Peripheral blood mononuclear cell (primary cell): ENCODE results near the genes ICA1L, WDR12 and NBEAL1.

GRCh38 chr2:202266788-202267832 is 1.5 kb downstream of the NOP58 start:
- PRO-cap, 8 experiments = peak in 7 of 8 experiments; most common plus-strand start chr2:202267101 (in 5); most common minus-strand start chr2:202266969 (in 6)

DNA sequence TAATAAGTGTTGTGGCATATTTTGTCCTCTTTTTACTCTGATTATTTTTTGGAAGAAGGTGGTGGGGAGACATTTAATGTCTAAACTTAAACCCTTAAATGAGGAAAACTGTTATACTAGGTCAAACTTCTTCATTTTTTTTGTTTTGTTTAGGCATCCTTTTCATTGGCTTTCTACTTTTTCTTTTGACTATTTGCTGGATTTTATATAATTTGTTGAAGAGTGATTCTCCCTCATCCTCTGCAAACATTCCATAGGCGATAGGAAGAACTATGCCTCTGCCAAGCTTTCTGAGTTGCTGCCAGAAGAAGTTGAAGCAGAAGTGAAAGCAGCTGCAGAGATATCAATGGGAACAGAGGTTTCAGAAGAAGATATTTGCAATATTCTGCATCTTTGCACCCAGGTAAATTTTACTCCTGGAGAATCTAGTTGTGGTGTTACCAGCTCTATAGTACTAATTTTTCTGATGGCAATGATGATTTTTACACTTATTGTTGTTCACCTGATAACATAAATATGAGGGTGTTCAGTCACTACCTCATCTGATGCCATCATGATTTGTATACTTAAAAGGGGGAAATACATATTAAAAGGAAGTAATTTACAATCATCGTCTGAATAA is 25.4 kb downstream of the NOP58 start:
- PRO-cap, 8 experiments = no peak in any of the 8 experiments

DNA sequence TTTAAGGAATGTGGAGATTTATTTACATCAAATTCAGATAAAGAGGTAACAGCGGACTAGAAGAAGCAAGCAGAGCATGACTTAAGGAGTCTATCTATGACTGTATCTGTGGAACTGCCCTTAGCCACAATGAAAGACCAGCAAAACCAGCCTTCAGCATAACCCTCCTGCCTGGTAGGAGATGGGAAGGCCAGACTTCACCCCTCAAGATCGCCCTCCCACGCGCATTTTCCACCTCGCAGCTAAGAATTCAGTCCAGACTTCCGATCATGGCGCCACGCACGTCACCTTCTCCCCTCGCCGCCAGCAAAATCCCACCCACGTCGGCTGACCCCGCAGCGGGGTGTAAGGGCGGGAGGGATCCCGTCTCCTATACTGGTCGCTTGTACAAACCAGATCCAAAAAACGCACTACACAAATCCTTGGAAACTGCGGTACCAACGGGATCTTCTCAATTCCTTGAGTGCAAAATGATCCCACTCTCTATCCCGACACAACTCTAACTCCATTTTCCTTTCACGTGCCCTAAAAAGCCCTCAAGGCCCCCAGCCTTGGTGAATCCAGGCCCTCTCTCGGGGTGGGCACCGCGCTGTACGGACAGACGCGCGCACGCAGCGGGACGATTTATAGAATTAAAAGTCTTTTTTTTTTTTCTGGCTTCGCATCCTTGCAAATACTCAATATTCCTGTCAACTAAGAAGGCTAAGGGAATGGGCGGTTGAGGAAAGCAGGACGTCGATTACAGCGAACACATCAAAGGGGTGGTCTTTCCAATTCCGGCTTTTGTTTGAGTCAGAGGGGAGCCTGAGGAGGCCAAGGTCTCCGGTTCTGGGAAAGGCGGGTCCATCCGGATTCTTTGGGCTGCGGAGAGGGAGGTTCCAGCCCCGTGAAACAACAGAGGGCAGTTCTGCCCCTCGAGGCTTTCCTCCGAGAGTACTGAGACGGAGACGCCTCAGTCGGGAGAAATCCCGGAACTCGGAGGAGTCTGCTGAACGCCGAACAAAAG is 892 bp upstream of the BMPR2 start:
- PRO-cap, 8 experiments = peak in 8 of 8 experiments; most common plus-strand start position 955 of the sequence (in 8); most common minus-strand start position 253 of the sequence (in 1)

DNA sequence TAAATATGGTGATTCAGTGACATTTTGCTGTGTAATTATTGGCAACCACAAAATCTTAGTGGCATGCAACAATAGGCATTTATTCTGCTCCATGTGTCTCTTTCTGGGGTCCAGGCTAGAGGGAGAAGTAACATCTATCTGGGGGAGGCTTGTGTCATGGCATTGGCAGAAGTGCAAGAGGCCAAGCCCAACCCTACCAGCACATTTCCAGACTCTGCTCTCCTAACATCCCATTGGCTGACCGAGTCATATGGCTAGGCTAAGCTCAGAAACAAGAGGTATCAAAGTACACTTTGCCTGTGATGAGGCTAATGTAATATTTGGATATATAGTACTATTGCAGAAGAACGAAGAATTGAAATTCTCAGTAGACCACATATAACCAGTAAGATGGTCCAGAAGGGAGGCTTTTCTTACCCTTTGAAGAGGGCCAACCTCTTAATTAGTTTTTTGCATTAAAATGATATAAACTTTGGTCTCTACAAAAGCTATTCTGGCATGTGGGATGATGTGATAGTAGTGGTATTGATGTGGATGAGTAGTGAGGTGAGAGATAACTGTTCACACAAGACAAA is 5.2 kb downstream of the BMPR2 start:
- PRO-cap, 8 experiments = no peak in any of the 8 experiments

DNA sequence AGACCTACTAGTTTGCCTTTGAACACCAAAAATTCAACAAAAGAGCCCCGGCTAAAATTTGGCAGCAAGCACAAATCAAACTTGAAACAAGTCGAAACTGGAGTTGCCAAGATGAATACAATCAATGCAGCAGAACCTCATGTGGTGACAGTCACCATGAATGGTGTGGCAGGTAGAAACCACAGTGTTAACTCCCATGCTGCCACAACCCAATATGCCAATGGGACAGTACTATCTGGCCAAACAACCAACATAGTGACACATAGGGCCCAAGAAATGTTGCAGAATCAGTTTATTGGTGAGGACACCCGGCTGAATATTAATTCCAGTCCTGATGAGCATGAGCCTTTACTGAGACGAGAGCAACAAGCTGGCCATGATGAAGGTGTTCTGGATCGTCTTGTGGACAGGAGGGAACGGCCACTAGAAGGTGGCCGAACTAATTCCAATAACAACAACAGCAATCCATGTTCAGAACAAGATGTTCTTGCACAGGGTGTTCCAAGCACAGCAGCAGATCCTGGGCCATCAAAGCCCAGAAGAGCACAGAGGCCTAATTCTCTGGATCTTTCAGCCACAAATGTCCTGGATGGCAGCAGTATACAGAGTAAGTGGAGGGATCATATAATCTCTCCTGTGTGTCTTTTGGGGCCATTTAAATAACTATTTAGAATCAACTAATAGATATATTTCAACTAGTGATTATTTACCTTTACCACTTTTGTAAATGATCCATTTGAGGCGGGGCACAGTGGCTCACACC is 78.7 kb upstream of the FAM117B start:
- PRO-cap, 8 experiments = no peak in any of the 8 experiments

GRCh38 chr2:202569613-202570037 is 65.1 kb upstream of the FAM117B start:
- PRO-cap, 8 experiments = no peak in any of the 8 experiments

GRCh38 chr2:202871191-202872383 is at the start of gene ICA1L:
ICA1L (minus strand) TSS chr2:202871766.
- PRO-cap, 8 experiments = peak in 8 of 8 experiments; most common plus-strand start chr2:202871395 (in 2); most common minus-strand start chr2:202871264 (in 8)

DNA sequence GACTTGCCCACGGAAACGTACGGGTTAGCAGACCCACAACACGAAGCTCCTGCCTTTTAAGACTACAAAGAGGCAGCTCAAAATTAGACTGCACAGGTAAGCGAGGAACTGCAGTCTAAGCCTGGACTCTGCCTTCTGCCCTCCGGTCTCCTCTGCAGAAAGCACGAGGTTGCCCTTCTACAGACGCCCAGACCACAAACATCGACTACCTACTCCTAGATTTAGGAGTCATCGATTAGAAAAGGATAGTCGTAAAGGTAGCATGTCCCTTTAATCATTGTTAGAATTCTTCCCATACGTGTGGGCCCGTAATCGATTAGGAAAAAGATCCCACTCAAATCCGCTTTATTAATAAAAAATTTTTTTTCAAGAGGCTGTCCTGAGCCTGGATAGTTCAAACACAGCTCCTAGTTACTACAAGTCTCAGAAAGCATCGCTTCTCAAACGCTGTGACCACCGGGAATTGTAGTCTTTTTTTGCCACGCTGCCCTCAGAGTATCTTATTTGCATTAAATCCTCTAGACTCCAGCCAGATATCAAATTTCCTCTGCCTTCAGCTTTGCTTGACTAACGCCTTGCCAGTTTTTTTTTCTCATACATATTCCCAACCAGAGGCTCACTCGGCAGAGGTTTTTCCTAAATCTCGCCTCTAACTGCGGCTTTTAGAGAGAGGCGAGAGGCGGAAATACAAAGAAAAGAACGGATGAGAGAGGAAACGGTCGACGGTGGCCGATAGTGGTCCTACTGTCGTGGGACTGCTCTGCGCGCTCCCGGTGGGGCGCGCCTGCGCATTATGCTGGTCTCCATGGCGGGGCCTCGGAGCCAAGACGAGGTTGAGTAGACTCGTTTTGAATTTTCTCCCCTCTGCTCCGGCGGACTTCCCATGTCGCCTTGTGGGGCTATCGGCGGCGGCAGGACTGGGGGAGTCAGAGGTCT is at the start of gene WDR12:
TSS of gene WDR12 (minus strand) at position 181 of the 936 bp plus-strand sequence.
- PRO-cap, 8 experiments = peak in 8 of 8 experiments; most common plus-strand start position 802 of the sequence (in 7); most common minus-strand start position 154 of the sequence (in 5)

DNA sequence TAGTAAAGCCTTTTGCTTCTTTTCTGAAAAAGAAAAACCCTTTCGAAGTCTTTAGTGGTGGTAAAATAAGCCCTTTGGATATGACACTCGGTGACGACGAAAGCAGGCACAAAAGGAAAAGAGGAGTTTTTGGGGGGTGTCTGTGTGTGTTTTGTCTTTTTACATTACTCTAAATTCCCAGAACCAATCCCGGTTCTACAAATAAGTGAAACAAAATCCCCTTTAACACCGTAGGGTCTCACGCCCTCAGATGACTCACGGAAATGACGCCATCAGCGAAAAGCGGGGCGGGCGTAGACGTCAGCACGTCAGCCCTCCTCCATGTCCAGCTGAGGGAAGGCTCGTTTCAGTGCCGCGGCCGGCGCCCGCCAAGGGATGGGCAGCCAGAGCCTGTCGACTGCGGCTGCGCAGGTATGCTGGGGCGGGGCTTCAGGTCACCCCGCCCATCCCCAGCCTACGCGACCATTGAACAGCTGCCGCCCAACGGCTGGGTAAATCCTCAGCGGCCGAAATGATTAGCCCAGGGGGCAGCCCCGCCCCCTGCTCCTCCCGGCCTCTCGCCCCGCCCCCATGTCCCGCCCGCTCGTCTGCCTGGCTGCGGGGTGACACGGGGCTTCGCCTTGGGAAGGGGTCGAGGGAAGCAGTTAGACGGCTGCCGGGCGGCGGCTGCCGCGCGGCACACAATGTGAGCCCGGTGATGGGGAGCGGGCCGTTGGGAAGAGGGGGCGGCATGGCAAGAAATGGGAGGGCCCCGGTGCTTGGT is at the start of gene NBEAL1:
TSS of gene NBEAL1 (plus strand) at position 578 of the 763 bp plus-strand sequence.
- PRO-cap, 8 experiments = peak in 8 of 8 experiments; most common plus-strand start position 623 of the sequence (in 5); most common minus-strand start position 131 of the sequence (in 8)

DNA sequence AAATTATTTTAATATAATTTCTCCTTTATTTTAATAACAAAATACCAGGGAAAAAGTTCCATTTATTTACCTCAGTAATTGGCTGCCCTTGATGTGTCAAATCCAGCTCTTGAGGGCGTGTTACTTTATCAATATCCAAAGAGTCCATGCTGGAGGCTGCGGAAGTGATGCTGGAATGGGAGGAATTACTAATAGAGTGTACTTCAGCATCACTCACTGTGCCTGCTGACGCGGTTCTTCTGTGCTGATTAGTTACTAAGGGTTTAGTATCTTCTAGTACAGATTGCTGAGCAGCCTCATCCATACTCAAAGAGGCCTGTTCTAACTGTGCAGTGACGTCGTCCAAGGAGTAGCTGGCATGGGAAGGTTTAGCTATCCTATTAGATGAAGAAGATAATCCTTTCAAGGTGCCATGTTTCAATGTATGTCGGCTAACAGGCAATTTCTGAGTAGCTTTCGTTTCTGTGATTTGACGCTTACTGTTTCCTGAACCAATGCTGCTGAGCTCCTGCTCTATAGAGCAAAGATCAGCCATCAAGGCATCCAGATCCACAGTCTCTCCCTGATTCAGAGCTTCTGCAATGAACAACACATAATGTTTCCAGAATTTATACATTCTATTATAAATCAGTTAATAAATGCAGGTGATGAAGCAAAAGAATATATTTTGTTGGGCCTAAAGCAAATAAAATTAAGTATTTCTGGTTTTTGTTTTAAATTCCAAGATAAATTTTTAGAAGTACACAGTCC is 45.4 kb downstream of the RAPH1 start:
- PRO-cap, 8 experiments = no peak in any of the 8 experiments

DNA sequence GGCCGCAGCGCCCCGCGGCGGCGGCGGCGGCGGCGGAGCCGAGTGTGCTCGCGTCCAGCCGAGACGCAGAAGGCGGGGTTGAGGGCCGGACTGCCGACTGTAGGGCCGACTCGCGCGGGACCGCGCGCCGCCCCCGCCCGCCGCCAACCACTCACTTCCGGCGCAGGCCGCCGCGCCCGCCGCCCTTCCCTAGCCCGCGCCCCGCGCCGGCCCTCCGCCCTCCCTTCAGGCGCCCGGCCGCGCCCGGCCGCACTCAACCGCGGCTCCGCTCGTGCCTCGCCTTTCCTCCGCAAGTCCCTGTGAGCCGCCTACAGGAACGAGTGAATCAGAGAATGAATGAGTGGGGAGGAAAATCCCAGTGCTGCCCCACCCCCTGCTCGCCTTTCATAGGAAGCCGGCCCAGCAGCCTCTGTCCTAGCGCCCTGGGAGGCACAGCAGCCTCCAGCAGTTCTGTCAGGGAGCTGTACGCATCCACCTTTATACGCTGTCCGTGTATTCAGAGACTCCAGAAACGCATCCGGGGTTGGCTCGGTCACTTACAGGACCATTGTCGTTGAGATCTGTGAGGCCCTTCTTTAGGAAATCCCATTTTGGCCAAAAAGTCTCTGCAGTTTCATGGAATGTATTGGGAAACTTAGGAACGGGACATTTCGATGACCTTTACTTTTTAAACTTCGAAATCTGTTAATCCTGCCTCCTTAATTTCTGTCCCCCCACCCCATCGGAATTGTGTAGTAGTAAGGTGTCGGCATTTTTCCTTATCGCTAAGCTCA is 415 bp upstream of the RAPH1 start:
- PRO-cap, 8 experiments = peak in 6 of 8 experiments; most common plus-strand start position 68 of the sequence (in 4); most common minus-strand start position 72 of the sequence (in 3)

- PRO-cap, 8 experiments = no peak in any of the 8 experiments
These were observed 1.1 kb upstream of the RAPH1 start for GRCh38 chr2:203536190-203536704.

- PRO-cap, 8 experiments = no peak in any of the 8 experiments
These were observed 3.4 kb downstream of the CTLA4 start for GRCh38 chr2:203870968-203871296.

DNA sequence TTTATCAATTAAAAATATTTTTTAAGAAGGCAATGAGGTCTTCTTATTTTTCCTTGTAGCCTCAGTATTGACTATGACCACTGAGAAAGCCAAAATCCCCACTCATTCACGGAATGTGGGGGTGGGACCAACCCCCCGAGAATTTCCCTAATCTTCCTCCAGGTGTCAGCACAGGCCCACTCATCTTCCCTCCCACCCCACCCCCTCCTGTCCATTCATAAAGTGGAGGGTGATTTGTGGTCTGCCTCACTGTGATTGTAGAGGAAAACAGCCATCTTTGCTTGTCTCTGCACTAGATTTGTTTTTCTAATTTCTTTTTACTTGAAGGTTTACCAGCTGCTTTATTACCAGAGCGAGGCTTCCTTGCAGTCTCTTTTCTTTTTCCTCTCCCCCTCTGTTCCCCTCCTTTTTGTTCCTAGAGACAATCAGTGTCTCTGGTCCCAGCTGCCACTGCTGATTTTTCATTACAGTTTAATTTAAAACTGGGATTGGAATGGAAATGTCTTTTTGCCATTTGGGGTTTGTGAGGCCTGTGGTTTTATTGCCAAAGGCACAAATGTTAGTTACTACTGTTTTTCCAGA is 171.8 kb downstream of the ICOS start:
- PRO-cap, 8 experiments = no peak in any of the 8 experiments

- PRO-cap, 8 experiments = no peak in any of the 8 experiments
These were observed 177.7 kb downstream of the ICOS start for GRCh38 chr2:204114111-204114735.

GRCh38 chr2:204498835-204499117 is 46.5 kb upstream of the PARD3B start:
- PRO-cap, 8 experiments = no peak in any of the 8 experiments

- PRO-cap, 8 experiments = no peak in any of the 8 experiments
These were observed 36.7 kb upstream of the PARD3B start for GRCh38 chr2:204508534-204509046.

GRCh38 chr2:205300276-205300842 is 381.9 kb upstream of the NRP2 start:
- PRO-cap, 8 experiments = no peak in any of the 8 experiments

DNA sequence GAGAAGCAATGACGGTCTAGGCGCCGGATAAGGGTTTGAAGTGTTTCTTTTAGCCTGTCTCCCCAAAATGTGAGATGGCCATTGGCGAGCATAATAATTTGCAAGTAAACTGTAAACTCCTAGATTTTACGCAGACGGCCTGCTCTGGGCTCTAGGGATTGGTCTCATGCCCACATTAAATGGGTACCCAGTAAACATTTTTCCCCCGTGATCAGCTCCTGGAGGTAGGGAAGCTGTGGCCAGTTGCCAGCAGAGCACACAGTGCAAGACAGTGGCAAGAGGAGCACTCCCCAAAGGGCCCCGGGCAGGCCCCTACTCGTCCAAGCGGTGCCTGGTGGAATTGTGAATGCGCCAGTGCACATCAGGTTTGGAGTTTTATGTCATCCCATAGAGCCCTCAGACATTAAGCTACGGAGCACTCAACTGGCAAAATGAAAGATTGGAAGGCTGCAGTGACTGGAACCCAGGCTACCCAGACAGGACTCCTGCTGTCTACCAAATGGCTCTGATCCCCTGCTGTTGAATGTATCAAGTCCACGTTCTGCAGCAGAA is 5.0 kb downstream of the NRP2 start:
- PRO-cap, 8 experiments = no peak in any of the 8 experiments

- PRO-cap, 8 experiments = no peak in any of the 8 experiments
These were observed 6.0 kb downstream of the NRP2 start for GRCh38 chr2:205688284-205688664.